Epithelial cell of proximal tubule (primary cell): ENCODE measurements around a stretch of chr7.

DNA sequence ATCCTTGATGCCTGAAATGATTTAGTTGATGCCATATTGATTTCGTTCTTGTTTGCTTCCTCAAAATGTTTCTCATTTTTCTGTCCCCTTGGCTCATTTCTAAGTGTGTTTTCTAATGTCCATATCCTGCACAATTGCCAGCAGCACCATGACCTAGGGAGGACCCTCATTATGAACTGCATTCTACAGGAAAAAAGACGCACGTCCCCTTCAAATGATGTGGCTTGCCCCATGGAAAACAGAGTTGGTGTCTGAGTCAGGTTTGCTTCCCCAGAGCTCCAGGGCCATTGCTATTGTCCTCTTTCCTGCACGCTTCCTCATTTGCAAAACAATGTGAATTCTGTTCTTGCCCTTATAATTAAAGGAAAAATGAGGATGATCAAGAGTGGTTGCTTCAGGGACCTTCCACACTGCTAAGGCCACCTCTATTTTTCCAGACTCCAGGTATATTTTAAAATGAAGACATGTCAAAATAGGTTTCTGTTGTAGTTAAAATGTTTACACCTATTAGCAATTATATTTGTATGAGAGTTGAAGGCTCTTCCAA, 14.7 kb upstream of the ASB4 start:
- RAMPAGE, long total RNA = no peak
- RRBS = no CpG with 5 or more reads among the region's 4 CpGs

GRCh38 chr7:95485235-95485772, 439 bp upstream of the ASB4 start:
- RAMPAGE, long total RNA = no peak
- RRBS = no CpG with 5 or more reads among the region's 5 CpGs

DNA sequence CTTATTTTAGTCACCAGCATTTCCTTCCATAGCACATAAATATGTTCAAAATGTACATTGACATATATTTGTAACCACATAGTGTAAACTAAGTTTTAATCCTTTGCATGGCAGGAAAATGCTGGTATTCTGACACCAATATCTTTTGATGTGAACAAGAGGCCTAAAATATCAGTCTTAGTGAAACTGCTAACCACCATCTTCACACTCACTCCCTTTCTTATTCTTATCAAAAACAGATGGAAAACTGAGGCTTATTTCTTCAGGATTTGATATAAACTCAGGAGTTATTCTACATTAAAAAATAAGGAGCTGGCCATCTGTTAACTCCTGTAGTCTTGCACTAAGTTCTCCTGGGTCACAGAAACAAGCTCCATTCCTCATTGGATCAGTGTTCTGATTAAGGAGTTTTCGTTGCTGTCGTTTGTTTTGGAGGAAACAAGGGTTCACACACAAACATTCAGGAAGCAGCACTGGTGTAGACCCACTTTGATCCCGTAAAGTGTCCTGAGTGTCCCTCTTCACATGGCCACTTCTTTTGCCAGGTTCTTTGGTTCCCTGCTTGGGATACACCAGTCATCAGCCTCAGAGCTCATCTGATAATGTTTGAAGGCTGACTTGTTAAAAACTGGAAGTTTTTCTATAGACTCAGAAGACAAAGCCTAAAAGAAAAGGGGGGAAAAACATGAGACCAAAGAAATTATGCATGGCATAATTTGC, 11.0 kb downstream of the PDK4 start:
- RAMPAGE, long total RNA = no peak
- RRBS = no CpG with 5 or more reads among the region's 3 CpGs

- RAMPAGE, long total RNA = no peak
- RRBS = no CpG with 5 or more reads among the region's 4 CpGs
Observed at GRCh38 chr7:95590272-95591024, 5.9 kb downstream of the PDK4 start.

DNA sequence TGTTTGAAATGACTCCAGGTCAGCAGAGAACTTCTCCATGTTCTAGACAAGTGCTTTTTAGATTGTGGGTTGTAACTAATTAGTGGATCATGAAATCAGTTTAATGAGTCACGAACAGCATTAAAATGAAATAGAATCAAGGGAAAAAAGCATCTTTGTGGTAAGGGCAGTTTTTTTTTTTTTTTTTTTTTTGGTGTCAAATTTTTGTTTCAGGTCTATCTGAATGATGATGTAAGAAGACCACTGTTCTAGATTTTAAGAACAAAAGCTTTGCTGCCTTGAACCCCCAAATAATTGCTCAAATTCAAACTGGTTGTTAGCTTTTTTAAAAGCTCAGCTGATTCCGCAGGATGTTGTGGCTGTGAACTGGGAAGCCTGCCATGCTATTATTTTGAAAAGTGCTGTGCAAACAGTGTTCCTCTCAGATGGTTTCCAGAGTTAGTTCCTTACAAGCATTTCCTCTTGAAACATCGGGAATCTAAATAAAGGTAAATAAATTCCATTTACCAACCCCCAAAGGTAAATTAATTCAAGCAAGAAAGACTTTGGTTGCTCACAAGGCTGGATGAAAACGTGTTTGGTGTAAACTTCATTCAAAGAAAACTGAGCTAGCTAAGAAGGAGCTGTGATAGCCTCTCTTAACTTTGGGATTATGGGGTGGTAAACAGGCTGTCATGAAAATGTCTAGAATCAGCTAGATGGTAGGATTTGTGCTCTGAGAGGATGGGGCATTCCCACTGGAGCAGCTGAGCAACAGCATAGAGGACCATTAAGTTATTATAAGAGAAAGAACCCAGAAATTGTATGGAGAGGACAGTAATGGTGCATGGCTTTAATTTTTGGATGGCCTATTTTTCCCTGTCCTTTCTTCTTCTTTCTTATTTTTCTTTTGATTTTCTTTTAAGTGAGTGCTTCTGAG, 13.3 kb upstream of the PDK4 start:
- RAMPAGE, long total RNA = no peak
- RRBS = no CpG with 5 or more reads among the region's 4 CpGs

DNA sequence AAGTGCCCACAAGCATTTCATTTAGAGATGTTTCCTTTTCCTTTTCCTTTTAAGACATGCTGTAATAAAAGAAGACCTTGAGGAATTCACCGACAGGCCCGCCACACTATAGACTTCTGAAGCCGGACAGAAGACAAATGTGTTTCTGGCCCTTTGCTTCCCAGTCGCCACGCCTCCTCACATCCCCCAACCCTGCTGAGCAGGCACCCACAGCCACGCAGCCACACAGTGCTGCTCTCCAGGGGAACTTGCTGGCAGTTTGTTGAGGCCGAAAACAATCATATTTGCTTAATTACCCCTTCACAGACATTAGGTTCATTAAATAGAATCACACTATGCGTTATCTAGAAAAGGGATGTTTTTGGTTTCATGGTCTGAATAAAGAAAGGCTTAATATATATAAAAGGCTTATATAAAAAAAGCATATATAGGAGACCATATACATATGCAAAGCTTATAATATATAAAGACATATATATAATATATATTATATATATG, 83.3 kb downstream of the SLC25A13 start:
- RAMPAGE, long total RNA = no peak
- RRBS = no CpG with 5 or more reads among the region's 8 CpGs

DNA sequence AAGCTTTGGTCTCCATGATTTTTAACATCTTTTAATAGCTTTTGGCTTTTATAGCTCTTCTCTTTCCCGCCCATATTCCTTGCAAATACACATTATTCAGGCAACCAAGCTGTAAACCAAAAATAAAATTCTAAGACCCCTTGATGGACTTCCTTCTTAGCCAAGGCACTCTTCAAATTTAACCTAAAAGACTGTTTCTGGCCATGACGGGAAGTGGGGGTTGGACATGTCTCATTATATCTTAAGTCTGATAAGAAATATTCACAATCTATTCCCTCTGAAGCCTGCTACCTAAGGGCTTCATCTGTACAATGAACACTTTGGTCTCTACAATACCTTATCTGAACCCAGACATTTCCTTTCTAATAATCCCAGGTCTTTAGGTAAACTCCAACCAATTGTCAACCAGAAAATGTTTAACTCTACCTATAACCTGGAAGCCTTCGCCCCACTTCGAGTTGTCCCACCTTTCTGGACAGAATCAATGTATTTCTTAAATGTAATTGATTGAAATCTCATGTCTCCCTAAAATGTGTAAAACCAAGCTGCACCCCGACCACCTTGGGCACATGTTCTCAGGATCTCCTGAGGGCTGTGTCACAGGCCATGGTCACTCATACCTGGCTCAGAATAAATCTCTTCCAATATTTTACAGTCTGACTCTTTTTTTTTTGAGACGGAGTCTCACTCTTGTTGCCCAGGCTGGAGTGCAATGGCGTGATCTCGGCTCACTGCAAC, 79.4 kb downstream of the SLC25A13 start:
- RAMPAGE, long total RNA = no peak
- RRBS = no CpG with 5 or more reads among the region's 8 CpGs

- RAMPAGE, long total RNA = no peak
- RRBS = no CpG with 5 or more reads among the region's 6 CpGs
Observed at GRCh38 chr7:96302634-96303574, 19.0 kb downstream of the SLC25A13 start.

DNA sequence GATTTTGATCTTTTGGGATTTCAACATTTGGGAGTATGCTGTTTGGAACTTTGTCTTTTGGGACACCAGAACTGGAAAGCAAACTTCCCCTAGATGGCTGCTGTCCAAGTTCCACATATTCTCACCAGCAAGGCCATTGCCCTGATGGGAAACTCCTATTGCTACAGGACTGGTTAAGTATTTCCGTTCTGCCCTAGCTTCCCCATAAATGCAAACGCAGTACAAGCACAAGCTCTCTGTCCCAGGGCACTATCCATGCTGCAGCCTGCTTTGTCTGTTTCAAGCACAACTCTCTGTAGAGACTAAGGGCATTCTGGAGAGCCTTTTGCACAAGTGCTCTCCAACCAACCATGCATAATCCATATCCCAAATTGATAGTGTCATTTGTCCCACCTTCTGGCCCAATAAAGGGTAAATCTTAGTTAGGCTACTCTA, 79.4 kb upstream of the SLC25A13 start:
- RAMPAGE, long total RNA = no peak
- RRBS = no CpG with 5 or more reads among the region's 2 CpGs

DNA sequence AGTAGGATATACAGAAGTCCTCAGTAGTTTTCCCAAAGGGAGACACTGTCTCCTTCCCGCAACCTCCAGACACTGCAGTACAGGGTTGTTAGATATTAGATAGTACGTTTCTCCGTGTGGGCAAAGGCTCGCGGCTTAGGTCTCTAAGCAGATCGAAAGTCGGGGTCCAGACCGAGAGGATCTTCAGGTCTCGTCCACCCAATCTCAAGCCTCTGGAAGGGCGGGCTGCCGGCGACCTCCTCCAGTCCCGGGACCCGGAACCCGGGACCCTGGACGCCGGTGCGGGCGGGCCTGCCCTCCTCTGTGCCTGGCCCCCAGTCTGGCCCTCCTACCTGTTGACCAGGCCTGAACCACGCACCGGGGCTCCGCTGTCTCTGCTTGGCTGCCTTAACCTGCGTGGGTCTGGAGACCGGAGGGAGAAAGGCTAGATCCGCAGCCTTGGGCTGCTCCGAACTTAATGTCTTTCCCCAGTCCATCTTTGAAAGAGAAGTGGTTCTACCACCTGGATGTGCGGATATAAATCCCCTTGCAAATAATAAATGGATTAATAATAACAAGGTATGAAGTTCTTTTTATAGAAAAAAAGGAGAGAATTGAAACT, 1.4 kb upstream of the DLX6 start:
- RAMPAGE, long total RNA = no peak
- RRBS = 8% methylated on average over 8 of the region's 27 CpGs

GRCh38 chr7:97016591-97017452, 7.8 kb downstream of the DLX5 start:
- RAMPAGE, long total RNA = no peak
- RRBS = 5% methylated on average over 16 of the region's 55 CpGs

- RAMPAGE, long total RNA = no peak
- RRBS = no CpG with 5 or more reads among the region's 8 CpGs
Observed at GRCh38 chr7:97116319-97116928, 1.1 kb upstream of the SDHAF3 start.

- RAMPAGE, long total RNA = no peak
- RRBS = no CpG with 5 or more reads among the region's 36 CpGs
Observed at GRCh38 chr7:97613350-97614099, 118.4 kb upstream of the TAC1 start.

GRCh38 chr7:97770800-97771421, 39.0 kb downstream of the TAC1 start:
- RAMPAGE, long total RNA = no peak
- RRBS = no CpG with 5 or more reads among the region's 8 CpGs

GRCh38 chr7:98106225-98106526, 486 bp upstream of the LMTK2 start:
- RAMPAGE, long total RNA = no peak
- RRBS = no CpG with 5 or more reads among the region's 4 CpGs

- RAMPAGE, long total RNA = no peak
- RRBS = no CpG with 5 or more reads among the region's 17 CpGs
Observed at GRCh38 chr7:98178241-98178806, 32.9 kb upstream of the BHLHA15 start.

- RAMPAGE, long total RNA = no peak
- RRBS = 88% methylated on average over 2 of the region's 10 CpGs
Observed at GRCh38 chr7:98292182-98292580, 10.7 kb downstream of the BRI3 start.

DNA sequence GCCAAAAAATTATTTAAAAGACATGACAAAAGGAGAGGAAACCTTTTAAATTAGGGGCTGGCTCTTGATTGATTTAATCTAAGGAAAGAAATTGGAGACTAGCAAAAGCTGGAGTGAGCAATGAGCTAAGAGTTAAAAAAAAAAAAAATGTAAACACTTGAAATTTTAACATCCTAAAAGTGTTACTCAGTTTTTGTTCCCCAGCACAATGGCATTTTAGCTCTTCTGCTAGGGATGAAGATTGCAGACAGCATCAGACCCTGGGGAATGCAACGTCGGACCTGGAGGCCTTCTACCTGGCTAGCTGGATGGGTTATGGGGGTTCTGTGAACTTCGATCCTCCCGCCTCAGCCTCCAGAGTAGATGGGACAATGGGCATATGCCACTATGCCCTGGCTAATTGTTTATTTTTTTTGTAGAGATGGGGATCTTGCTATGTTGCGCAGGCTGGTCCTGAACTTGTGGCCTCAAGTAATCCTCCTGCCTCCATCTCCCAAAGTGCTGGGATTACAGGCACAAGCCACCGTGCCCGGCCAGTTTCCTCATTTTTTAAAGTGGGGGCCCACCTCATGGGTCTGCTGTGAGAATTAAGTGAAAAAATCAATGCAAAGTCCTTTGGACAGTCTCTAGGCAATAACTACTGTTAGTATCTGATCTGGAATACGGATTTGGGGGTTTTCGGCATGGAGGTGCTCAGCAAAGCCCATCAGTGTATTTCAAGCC, 23.9 kb downstream of the BRI3 start:
- RAMPAGE, long total RNA = no peak
- RRBS = no CpG with 5 or more reads among the region's 9 CpGs

- RAMPAGE, long total RNA = no peak
- RRBS = no CpG with 5 or more reads among the region's 7 CpGs
Observed at GRCh38 chr7:98372861-98373377, 28.0 kb downstream of the BAIAP2L1 start.

- RAMPAGE, long total RNA = no peak
- RRBS = no CpG with 5 or more reads among the region's 41 CpGs
Observed at GRCh38 chr7:98470509-98471107, 69.7 kb upstream of the BAIAP2L1 start.